Colic lymph node (tissue), 1 donor: ENCODE data around the genes TXNDC5 and BLOC1S5.

DNA sequence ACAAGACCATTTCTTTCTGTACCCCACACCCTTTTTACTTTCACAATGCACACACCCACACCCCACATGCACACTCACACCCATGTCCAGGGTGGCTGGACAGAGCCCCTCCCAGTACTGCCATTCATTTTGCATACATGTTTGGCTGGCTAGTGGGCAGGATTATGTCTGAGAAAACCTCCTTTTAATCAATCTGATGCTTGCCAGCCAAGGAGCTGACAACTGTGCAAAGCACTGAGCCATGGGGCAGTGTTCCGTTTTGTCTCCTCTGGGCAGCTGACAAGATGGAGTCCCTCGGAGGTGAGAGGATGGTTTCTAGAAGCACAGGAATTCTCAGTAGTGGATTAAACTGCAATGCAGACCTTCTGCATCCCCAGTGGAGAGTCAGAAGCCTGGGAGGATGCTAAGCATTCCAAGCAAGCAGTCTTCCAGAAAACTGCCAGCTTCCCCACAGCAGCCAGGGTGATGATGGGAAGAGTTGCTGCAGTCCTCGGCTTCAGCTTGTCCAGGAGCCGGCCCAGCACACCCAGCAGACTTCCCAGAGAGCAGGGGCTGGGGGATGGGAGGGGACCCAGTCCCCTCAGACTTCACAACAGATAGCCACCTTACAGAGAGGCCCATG is 163.5 kb downstream of the LY86 start:
- PRO-cap: no peak

DNA sequence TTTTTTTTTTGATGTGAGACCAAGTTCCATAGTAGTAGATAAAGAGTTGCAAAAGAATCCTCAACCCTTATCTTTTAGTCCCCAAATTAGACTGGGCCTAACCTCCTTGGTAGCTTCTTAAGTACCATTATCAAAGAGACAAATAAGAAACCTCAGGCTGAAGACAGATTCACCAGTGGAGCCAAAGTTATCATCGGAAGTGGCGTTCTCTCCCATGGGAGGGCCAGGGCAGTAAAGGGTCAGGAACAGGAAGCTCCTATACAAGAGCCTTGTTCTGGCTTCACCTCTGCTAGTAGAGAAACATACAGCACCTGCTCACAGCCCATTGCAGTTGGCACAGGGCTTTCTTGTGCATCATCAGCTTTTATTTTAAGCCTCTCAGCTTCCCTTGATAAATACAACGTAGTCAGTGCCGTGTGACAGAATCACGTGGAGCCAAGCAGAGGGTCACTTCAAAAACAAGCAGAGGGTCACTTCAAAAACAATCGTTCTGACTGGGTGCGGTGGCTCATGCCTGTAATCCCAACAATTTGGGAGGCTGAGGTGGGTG is 132.0 kb upstream of the RREB1 start:
- PRO-cap: no peak

- PRO-cap: no peak
Observed at GRCh38 chr6:7124873-7125437, 17.2 kb downstream of the RREB1 start.

DNA sequence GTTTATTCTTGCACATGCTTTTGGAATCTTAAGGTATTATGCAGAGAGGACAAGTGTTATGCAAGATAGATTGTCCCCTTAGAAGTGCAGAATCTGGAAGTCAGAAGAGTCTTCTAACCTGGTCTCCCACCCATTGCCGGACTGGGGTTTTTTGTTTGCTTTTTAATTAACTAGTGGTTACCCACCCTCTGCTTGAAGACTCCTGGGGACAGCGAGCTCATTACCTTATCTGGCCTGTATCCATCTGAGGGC is 60.5 kb downstream of the RREB1 start:
- PRO-cap: no peak

DNA sequence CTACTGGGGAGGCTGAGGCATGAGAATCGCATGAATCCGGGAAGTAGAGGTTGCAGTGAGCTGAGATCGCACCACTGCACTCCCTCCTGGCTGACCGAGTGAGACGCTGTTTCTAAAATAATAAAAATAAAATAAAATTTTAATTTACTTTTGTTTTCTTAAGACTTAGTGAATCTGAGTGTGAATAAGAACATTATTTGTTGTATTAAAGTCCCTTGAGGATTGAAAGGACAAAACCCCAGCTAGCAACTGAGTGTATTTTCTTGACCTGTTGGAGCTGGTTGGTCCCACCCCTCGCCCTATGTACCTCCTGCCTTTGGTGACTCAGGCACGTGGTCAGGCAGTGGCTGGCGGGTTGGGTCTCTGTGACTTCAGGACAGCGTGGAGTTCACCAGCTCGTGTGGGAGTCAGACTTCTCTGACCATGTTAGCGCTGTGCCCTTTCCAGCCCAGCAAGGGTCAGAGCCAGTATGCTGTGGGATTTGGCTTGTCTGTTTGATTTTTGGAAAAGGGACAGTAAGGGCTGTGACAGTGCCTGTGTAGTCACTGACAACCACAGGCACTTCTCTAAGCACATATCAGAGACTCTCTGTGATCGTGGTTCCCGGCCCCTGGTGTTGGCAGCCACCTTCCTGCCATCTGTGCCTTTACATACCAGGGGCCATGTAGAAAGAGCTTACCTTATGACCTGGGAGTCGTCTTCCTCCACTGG is 93.7 kb downstream of the SSR1 start:
- PRO-cap: no peak

DNA sequence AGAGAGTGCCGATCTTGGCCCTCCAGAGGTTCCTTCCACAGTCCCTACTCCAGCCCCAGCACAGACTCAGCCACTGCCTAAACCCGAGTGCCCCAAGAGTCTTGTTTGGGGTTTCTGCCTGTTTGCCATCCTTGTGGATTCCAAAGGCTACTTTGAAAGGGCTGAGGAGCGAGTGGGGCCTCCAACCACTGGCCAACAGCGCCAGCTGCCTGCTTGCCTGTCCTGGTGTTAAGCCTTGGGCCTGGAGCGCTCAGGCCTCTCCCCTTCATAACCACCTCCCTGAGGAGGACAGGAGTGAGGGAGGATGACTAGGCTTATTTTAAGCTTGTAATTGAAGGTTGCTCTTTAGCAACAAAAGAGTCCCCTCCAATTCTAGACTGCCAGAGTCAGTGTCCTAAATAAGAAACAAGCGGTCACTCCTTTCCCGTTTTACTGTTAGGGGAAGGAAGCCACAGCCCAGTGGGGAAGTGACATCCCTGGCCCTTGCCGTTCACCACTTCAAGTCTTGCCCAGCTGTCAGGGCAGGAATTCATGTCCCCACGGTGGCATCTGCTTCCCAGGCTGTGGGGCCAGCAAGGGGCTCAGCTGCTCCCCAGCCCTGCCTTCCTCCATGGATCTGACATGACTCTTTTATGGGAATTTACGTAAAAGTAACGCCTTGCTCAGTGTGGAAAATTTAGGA is 58.0 kb downstream of the SSR1 start:
- PRO-cap: no peak

DNA sequence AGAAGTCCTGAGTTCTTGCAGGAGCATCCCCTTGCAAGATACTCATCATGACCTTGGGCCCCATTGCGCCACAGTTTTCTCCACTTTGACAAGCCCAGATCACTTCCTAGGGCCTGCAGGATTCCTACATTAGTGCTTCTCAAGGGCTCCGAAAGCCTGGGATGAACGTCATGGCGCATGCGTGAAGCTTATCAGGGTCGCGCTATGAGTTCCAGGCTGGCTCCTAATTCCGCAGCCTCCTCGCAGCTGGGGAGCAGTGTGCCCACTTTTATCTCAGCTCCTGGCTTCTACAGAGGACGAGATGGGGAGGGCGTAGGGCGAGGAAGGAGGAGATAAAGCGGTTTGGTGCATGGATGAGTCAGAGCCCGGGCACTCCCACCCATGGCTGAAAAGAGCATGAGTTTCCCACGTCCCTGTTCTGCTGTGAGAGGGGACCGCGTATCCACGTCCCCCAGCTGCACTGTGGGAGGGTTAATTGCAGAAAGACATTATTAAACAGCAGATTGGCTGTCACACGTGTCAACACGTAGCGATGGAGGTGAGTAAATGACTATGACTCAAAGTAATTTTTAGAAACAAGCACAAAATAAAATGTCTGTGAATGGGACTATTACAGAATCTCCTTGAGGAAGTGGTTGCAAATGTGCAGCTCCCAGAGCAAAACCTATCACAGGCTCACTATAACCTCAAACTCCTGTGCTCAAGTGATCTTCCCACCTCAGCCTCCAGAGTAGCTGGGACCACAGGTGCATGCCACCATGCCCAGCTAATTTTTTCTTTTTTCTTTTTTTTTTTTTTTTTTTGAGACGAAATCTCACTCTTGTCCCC is 72.9 kb upstream of the DSP start:
- PRO-cap: no peak

- PRO-cap: no peak
Observed at GRCh38 chr6:7528665-7529076, 12.8 kb upstream of the DSP start.

DNA sequence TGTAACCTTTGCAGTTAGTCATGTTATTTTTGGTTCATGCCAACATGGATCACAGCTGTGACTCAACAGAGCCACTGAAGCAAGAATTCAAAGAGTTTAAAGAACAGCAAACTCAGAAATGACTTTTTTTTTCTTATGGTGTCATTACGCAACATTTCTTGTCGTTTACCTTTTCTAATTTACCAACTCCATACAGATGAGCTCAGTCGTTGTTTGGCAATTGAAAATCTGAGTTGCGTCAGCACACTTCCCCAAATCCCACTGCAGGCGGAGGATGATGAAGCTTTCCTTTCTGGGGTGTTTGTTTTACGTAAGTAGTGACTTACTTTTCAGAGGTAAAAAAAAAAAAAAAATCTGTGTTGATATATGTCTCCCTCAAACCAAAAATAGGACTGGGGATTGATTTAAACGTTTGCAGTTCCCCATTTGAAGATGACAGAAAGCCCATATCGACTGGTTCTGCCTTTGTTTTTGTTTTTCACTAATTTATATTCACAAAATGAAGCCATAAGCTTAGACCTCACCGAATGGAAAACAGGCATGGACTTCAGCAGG is 27.7 kb upstream of the BMP6 start:
- PRO-cap: no peak

GRCh38 chr6:7727101-7727661 is 1.3 kb downstream of the BMP6 start:
- PRO-cap: no peak

GRCh38 chr6:7727662-7727924 is 1.7 kb downstream of the BMP6 start:
- PRO-cap: no peak

- PRO-cap: bidirectional peak, plus-strand start at chr6:7910933, minus-strand start at chr6:7910788
Observed at GRCh38 chr6:7910297-7911357, at the start of gene TXNDC5. TSS of gene TXNDC5 (minus strand) at chr6:7910788.

GRCh38 chr6:7911358-7911960 is 871 bp upstream of the TXNDC5 start:
- PRO-cap: no peak

GRCh38 chr6:7986005-7986834 is 75.6 kb upstream of the TXNDC5 start:
- PRO-cap: no peak

GRCh38 chr6:8063660-8064856 is at the start of gene BLOC1S5:
TSS of gene BLOC1S5 (minus strand) at chr6:8064389.
- PRO-cap: bidirectional peak, plus-strand start at chr6:8064581, minus-strand start at chr6:8064408

DNA sequence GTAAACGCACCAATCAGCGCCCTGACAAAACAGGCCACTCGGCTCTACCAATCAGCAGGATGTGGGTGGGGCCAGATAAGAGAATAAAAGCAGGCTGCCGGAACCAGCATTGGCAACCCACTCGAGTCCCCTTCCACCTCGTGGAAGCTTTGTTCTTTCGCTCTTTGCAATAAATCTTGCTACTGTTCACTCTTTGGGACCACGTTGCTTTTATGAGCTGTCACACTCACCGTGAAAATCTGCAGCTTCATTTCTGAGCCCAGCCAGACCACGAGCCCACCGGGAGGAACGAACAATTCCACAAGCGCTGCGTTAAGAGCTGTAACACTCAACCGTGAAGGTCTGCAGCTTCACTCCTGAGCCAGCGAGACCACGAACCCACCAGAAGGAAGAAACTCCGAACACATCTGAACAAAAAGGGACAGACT is 231.8 kb upstream of the SLC35B3 start:
- PRO-cap: no peak

DNA sequence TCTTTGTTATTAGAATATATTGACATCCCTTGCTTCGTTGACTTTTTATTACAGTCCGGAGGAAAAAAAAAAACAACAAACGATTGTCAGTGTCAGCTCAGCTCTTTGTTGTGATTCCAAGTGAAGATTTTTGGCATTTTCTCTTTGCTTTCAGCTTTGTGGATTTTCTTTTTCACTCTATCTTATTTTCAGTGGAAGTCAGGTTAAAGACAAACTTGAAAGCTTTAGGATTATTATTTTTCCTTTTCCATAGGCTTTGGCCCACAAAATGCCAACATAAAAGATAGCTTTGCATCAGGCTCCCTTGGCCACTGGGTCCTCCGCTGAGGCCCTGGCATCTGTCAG is 817.2 kb upstream of the SLC35B3 start:
- PRO-cap: no peak

GRCh38 chr6:9467688-9468002 is 947.2 kb downstream of the TFAP2A start:
- PRO-cap: no peak

- PRO-cap: no peak
Observed at GRCh38 chr6:9766205-9767116, 648.4 kb downstream of the TFAP2A start.

- PRO-cap: no peak
Observed at GRCh38 chr6:9811038-9811436, 603.8 kb downstream of the TFAP2A start.